ENCODE measurements around a stretch of chr2.

GRCh38 chr2:98572584-98573062, 35.7 kb downstream of the COA5 start:
- PRO-cap = no peak
- RAMPAGE, long total RNA, 4 experiments = no peak in any of the 4 experiments

DNA sequence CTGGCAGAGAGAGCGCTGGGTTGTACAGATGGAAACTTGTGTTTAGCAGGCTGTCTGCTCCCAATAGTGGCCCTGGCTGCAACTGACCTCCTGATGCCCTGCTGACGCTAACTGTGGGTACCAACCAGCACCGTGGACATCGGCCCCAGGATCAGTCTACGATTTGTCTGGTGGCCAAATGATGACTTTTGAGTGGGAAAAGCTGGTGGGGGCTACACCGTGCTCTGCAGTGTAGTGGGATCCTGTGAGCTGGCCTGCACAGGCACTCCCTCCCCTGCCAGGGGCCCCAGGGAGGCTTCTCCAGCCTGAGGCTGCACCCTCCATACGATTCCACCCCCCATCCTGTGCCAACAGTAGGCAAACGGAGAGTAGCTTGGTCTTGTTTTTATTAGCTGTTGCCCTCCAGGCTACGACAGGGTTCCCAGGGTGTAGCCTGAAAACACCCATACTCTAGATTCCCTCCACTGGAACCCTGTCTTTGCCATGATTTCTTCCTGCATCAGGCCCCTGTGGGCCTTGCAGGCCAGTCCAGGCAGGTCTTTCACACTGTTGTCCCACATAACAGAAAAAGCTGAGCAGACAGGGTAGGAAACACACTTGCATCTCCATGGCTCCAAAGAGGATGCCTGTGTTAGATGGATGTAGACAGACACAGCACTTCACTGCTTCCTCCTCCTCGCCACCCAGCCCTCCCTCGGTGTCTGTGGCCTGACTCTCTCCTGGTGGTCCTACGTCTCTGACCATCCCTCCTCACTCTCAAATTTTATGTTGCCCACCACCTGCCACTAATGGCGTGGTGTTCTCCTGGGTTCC, 15.4 kb downstream of the COA5 start:
- PRO-cap = no peak
- RAMPAGE, long total RNA, 4 experiments = no peak in any of the 4 experiments

DNA sequence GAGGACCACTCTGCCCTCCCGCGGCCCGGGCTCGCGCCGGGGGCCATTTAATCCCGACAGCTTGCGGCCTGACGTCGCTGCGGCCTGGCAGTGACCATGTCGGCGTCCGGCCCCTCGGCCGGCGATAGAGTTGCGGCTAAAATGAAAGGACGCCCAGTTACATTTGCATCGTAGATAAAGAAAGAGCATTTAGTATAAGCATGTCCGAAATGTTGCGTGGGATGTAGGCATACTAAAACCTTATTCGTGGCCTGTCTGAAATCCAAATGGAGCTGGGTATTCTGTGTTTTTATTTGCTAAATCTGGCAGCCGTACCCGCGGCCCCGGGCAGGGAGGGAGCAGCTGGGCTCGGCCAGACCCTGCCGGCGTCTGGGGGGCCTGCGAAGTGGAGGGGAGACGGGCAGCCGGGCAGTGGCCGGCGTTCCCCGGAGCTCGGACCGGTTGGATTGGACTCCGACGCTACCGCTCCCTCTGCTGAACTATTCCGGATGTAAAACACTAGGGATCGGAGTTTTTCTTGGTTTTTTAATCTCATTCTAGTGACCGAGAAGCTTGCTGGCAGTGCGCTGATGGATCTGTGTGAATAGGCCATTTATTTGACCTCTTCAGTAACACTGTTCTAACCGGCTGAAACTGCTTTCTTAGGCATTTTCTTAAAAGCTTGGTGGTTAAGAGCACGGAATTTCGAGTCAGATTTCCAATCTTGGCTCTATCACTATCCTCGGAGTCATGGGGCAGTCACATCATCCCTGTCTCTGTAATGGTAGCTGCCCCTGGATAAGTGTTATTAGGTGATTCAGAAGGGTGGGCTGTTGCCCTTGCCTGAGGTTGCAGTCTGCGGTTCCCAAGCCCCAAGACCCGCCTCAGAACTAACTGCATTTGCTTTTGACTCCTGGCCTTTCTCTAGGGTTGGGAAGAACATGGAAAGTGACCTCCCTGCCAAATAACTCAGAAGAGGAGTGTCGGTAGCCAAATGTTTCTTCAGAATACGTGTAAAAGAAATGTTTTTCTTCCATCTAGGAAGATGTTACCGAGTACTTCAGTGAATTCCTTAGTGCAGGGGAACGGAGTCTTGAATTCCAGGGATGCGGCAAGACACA, 697 bp downstream of the UNC50 start:
- PRO-cap = bidirectional peak, plus-strand start at position 90 of the sequence, minus-strand start at position 101 of the sequence; bidirectional peak, plus-strand start at position 558 of the sequence, minus-strand start at position 490 of the sequence
- RAMPAGE, long total RNA, 4 experiments = no peak in any of the 4 experiments

- PRO-cap = no peak
- RAMPAGE, long total RNA, 4 experiments = no peak in any of the 4 experiments
Observed at GRCh38 chr2:98663217-98664155, 55.1 kb downstream of the UNC50 start.

DNA sequence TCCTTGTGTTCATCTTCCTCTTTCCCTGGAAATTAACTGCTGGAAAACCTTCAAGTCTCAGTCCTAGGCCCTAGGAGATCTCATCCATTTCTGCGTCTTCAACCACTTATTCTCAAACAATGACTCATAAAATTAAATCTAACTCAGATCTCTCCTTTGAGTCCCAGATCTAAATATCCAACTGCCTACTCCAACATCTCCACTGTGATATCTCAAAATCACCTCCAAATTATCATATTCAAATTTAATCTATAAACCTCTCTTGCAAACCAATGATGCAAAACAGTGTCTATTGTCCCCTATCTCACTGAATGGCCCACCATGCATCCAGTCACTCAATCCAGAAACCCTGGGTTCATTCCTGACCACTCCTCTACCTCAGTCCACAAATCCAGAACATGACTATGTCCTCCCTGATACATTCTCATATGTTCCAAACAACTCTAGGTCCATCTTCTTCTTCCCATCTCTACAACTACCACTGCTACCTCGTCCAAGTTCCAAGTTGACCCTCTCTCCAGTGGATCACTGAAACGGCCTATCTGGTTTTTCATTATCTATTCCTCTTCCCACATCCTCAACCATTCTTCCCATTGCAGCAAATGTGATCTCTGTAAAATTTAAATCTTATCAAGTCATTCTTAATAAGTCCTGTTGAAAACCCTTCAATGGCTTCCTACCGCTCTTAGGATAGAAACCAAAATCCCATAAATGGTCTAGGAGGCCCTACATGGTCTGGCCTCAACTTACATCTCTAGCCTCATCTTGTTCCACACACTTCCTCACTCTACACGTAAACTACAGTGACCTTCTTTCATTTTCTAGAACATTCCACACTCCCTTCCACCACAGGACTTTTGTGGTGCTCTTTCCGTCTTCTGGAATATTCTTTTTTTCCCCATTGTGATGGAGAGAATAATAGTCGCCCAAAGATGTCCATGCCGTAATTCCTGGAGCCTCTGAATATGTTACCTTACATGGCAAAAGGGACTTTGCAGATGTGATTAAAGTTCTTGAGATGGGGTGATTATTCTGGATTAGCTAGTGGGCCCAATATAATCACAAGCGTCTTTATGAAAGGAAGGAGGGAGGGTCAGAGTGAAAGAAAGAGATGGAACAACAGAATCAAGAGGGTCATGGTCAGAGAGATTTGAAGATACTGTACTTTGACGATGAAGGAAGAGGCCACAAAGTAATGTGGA, 59.8 kb downstream of the MGAT4A start:
- PRO-cap = no peak
- RAMPAGE, long total RNA, 4 experiments = no peak in any of the 4 experiments

GRCh38 chr2:98775793-98776142, 44.8 kb upstream of the MGAT4A start:
- PRO-cap = no peak
- RAMPAGE, long total RNA, 4 experiments = no peak in any of the 4 experiments

DNA sequence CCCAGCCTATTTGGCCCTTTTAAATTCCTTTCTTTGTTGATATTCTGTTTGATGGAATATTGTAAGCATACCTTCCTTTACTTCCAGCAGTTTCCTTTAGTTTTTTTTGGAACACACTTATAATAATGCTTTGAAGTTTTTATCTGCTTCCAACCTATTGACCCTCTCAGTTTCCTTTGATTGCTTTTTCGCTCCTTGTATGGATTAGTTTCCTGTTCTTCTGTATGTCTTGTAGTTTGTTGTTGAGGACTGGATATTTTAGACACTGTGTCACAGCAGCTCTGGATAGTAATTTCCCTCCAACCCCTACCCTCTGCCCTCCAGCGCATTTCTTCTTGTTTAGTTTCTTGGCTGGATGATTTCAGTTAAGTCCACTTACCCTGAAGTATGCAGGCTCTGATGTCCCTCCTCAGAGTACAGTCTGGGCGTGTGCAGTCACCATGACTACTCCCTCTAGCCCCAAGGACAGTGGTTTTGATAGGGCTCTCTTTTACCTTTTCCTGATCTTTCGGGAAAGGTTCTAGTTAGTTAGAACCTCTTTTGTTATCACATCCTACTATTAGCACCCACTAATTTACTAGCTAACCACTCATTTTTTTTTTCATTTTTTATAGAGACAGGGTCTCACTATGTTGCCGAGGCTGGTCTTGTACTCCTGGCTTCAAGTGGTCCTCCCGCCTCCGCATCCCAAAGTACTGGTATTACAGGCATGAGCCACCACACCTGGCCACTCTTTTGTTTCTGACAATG, 16.2 kb upstream of the LYG1 start:
- PRO-cap = no peak
- RAMPAGE, long total RNA, 4 experiments = no peak in any of the 4 experiments

- PRO-cap = no peak
- RAMPAGE, long total RNA, 4 experiments = no peak in any of the 4 experiments
Observed at GRCh38 chr2:99371431-99371815, 34.2 kb downstream of the EIF5B start.

GRCh38 chr2:99488436-99489022, 1.3 kb downstream of the REV1 start:
- PRO-cap = no peak
- RAMPAGE, long total RNA, 4 experiments = no peak in any of the 4 experiments

GRCh38 chr2:100141845-100142166, 584 bp downstream of the AFF3 start:
- PRO-cap = no peak
- RAMPAGE, long total RNA, 4 experiments = no peak in any of the 4 experiments

DNA sequence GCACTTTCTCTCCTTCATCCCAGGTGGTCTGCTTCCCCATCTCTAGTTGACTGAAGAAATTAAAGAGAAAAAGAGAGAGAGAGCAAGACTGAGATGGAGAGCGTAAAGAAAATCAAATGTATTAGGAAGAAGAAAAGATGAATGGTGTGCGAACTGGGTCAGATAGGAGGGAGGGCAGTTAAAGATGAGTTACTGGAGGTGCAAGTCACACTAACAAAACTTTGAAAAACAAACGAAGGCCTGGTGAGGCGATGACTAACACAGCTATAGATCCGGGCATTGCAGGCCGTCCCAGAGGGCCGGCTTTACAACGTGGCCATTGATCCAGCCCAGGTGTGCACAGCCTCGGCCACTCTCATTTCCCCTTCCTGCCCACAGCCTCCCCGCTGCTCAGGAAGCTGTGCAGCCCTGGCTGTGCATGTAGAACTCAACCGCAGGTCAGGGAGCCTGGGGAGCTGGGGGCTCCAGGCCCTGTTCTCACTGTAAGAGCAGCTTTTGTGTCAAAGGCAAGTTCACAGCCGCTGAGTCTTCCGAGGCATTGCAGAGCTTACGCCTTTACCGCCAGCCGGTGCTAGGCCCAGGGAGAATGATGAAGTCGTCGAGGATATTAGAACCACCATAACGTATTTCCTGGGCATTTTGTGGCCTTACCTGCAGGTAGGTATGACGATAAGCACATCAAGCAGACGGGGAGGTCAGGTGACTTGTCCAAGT, 87.3 kb downstream of the LONRF2 start:
- PRO-cap = no peak
- RAMPAGE, long total RNA, 4 experiments = no peak in any of the 4 experiments

DNA sequence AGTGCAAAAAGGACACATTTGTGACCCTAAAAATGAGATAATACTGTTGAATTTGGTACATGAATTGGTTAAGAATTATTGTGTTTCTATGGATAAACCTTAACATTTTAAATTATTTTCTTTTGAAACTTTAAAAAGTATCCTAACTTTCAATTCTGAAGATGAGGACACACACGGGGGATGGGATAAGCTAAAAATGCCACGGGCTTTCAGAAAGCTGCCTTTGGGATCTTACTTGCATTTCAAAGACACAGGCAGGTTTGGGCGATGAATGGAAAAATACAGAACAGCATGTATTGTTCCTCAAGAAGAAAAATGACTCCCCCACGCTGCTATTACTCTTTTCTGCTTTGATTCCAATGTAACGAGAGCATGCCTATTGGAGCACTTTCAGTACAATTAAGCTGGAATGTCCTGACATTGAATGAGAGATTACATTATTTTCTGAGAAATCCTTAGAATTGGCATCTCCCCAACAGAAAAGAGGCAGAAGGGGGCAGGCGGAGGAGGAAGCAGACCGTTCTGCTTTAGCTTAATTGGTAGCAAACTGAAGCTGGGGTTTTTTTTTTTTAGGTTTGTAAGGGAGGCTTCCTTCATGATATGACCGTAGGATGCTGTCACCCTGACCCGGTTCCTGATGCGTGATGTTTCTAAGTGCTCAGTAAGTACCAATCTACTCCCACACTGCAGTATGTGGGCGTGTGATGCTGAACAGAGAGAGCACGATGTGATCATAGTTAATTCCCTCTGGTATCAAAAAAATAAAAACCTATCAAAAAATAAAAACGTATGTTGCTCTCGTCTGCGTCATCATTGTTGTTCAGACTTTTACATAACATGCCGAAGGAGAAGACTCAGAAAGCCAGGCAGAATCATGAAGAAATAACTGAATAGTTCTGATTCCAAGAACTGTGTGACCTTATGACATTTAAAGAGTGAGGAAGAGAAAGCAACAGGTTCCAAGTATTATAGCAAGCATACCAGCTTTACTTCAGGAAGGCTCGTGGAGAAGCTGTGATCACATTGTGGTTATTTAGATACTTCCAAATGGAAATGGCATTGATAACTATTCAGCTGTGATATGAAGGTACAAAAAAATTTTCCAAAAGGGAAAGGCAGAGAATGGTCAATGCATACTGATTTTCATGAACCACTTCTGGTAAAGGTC, 40.6 kb downstream of the LONRF2 start:
- PRO-cap = unidirectional peak, plus-strand start at position 489 of the sequence; unidirectional peak, minus-strand start at position 636 of the sequence
- RAMPAGE, long total RNA, 4 experiments = no peak in any of the 4 experiments

GRCh38 chr2:100320468-100321170, 1.7 kb downstream of the LONRF2 start:
- PRO-cap = bidirectional peak, plus-strand start at chr2:100320752, minus-strand start at chr2:100320680
- RAMPAGE, long total RNA, 4 experiments = no peak in any of the 4 experiments

DNA sequence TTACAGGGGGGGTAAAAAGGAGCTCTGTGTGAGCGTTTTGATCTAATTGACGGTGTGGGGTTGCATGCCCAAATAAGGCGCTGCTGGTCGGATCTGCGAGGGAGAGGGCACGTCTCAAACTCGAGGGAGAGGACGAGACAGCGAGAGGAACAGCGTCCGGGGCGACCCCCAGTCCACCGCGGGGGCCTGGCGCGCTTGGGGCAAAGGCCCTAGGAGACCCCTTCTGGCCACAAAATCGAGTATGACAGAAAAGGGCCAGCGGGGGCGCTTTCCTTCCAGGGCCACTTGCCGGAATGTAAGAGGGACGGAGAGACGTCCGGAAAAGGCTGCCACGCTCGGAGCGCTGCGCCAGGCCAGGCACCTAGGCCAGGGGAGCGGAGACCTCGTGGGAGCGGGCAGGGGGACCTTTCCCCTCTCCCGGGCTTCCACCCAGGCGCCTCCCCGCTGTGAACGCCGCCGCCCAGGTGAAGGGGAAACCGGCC, 1.5 kb upstream of the NPAS2 start:
- PRO-cap = unidirectional peak, plus-strand start at position 117 of the sequence; unidirectional peak, plus-strand start at position 284 of the sequence
- RAMPAGE, long total RNA, 4 experiments = start-site peak on the plus strand in 3 of 4 experiments, centred at positions 106 to 132 of the sequence, 24 to 47 reads per replicate

GRCh38 chr2:100989823-100990479, 12.1 kb upstream of the RPL31 start:
- PRO-cap = no peak
- RAMPAGE, long total RNA, 4 experiments = no peak in any of the 4 experiments

- PRO-cap = no peak
- RAMPAGE, long total RNA, 4 experiments = no peak in any of the 4 experiments
Observed at GRCh38 chr2:101112385-101113229, 38.6 kb downstream of the TBC1D8 start.

DNA sequence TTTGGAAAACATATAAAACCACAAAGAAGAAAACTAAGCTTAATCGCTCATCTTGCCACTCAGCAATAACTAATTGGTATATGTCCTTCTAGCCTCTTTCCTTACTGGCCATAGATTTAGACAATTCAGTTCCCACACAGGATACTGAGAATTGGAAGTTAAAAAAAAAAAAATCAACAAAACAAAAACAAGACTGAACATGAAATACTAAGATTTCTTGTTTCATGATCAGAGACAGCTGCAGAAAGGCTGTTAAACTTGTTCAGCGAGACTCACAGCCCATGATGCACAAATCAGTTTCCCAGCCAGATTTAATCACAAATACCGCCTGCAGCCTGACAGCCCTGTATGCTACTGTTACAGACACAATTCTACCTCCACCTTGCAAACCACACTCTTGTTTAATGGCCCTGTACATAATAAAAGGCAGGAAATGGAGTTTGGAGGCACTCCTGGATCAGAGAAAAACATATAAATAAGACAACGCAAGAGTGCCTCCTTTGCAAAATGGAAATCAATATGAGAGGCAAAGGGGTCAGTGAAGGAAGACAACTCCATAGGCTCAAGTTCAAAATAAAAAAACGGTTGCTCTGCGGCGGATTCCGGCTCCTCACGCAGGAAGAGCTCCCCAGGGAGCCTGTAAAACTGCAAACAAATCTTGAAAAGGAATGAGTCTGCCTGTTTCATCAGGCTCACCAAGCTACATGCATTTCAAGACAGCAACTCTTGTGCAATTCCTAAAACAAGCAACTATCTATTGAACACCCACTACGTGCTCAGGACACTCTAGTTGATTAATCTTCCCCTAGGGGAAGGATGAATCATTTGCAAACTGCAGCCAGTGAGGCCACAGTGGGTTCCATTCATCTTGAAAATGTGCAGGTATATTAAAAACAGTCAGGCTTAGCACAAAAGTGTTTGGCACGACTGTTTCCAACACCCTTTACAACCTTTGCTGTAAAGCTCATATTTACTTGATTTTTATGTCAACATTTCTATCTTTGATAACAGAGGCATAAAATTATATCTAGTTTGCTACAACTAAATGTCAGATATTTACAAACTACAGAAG, 37.6 kb downstream of the TBC1D8 start:
- PRO-cap = no peak
- RAMPAGE, long total RNA, 4 experiments = no peak in any of the 4 experiments

GRCh38 chr2:101120154-101121171, 30.7 kb downstream of the TBC1D8 start:
- PRO-cap = unidirectional peak, plus-strand start at chr2:101120825
- RAMPAGE, long total RNA, 4 experiments = no peak in any of the 4 experiments

GRCh38 chr2:101124368-101125795, 26.3 kb downstream of the TBC1D8 start:
- PRO-cap = bidirectional peak, plus-strand start at chr2:101125158, minus-strand start at chr2:101125046
- RAMPAGE, long total RNA, 4 experiments = no peak in any of the 4 experiments

GRCh38 chr2:101152322-101153119, 1.3 kb upstream of the TBC1D8 start:
- PRO-cap = unidirectional peak, minus-strand start at chr2:101152813
- RAMPAGE, long total RNA, 4 experiments = no peak in any of the 4 experiments